ENCODE results near the genes FBXL22, CSNK1G1, PCLAF and PIF1.

DNA sequence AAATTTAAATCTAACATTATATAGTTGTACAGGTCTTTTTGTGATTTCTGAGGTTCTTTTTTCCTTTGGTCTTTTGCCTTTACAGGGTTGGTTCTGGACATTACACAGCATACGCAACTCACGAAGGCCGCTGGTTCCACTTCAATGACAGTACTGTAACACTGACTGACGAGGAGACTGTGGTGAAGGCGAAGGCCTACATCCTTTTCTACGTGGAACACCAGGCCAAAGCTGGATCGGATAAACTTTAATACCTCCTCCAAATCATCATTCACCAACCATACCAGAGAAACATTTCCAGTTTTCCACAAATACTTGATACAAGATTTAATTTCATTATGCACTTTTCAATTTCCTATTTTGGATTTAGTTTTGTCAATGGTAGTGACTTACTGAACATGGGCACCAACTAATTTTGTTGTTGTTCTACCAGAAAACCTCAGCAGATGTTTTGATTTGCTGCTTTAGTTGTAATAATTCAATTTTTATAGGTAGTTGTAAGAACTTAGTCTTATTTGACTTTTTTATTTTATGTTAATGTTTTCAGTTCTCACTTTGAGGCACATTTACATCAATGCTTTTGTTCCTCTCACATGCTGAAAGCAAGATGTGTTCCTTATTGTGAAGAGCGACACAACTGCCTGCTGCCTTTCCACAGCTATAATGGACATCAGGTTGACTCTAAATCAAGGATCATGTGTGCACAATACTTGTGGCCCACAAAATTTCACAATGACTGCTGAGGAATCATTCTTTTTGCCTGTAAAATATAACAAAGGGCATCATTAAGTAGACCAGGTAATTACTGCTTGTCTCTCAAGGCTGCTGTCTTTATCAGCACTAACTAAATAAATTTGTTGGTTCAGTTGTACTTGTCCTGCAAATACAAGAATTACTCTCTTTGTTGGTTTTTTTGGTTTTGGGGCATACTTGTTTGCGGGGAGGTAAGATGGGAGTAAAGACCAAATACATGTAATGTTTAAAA, 6.3 kb upstream of the FBXL22 start:
- PRO-cap = no peak

GRCh38 chr15:63596618-63597801, at the start of gene FBXL22:
TSS of gene FBXL22 (plus strand) at chr15:63597387.
- PRO-cap = bidirectional peak, plus-strand start at chr15:63597334, minus-strand start at chr15:63597256; bidirectional peak, plus-strand start at chr15:63597618, minus-strand start at chr15:63597537

DNA sequence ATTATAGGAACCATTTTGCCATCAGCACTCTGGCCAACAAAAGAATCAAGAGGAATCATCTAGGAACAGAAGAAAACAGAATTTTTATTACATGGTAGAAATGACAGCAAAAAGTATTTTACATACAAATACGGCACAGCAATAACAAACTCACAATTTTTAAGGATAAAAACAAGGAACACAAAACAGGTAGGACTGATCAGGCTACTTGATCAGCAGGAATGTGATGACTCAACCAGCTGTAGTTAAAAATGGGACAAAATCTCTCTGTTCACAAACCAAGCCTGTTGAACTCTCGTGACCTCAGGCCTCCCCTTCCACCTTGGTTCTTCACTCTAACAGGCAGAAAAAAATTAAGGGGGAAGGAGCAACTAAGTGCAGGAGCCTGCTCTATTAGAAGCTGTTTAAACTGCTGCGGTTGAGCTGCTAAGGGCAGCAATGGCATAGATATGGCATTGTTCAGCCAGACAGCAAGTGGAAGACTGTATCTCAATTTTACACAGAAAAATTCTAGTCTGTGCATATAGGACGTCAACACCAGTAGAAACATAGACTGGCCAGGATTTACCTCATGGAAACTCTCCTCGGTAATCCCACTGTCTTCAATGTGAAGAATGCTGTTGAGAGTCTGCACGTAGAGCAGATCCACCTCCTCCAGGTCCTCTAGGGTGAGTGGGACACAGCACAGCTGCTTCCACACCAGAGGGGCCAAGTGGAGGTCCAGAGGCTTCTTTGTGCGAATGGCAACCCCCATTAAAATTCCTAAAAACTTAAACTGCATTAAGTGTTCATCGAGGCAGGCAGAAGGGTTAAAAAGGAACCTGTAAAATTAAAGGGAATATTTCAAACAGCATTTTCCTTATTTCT, 18.9 kb downstream of the FBXL22 start:
- PRO-cap = no peak

GRCh38 chr15:63896709-63897214, 63.0 kb upstream of the HERC1 start:
- PRO-cap = no peak

GRCh38 chr15:64022990-64023685, 23.1 kb downstream of the DAPK2 start:
- PRO-cap = no peak

GRCh38 chr15:64089495-64090074, 4.1 kb downstream of the CIAO2A start:
- PRO-cap = no peak

DNA sequence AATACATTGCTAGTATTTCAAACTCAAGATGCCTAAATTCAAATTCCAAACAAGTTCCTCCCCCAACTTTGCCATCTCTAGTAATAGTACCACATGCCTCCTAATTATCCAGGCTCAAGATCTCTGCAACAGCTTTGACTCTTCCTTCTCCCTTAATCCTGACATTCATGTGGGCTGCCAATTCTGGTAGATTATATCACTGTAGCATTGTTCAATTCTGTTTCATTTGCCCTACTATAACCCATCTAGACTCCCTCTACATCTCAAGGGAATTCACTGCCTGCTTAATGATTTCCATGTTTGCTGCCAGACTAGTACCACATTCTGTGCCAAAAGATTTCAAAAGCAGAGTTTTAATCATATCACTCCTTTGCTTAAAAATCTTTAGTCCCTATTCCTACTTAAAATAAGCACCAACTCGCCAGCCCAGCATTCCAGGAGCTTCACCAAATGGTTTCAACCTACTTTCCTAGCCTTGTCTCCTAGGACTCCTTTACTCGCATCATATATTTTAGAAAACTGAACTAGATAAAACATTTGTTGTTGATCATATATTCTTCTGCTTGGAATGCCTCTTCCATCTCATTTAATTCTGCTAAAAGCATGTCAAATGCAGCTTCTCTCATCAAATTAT, 34.7 kb upstream of the PPIB start:
- PRO-cap = no peak

DNA sequence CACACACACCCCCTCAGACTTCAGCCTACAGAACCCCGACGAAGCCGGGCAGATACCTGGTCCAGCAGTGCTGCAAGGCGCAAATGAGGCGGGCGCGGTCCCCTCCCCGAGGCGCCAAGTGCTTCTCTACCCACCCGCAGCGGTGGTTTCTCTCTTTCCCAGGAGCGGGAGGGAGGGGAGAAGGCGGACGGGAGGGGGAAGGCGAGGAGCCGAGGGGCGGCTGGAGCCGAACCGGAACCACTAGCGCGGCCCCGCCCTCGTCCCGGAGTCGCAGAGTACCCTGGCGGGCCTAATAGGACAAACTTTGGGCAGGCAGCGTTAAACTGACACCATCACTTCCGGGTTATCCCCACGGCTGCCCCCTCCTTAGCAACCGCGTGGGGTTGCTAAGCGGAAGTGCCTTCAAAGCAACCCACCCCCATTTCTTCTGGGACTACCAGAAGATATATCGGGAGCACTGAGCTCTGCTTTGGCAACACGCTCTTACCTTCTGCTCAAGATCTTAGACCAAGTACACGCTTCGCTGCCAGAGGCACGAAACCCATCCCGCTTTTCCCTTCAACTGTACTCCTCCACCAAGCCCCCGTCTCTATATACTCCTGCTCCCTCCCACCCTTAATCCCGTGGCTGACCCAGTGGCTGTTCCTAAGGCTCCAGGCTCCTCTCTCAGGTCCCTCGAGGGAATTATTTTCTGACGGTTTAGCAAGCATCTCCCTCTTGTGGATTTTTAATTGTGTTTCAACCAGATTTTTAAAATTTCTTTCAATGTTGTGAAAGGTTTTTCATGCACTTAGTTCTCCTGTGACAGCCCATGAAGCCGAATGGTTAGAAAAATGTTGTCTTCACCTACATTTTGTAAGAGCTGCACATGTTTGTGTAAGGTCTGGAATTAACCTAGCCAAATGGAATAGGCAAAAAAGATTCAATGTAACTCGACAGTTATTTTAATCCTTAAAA, at the start of gene CSNK1G1:
Gene CSNK1G1, minus strand, starts transcription at position 242 of the 957 bp plus-strand sequence.
- PRO-cap = bidirectional peak, plus-strand start at position 422 of the sequence, minus-strand start at position 242 of the sequence

DNA sequence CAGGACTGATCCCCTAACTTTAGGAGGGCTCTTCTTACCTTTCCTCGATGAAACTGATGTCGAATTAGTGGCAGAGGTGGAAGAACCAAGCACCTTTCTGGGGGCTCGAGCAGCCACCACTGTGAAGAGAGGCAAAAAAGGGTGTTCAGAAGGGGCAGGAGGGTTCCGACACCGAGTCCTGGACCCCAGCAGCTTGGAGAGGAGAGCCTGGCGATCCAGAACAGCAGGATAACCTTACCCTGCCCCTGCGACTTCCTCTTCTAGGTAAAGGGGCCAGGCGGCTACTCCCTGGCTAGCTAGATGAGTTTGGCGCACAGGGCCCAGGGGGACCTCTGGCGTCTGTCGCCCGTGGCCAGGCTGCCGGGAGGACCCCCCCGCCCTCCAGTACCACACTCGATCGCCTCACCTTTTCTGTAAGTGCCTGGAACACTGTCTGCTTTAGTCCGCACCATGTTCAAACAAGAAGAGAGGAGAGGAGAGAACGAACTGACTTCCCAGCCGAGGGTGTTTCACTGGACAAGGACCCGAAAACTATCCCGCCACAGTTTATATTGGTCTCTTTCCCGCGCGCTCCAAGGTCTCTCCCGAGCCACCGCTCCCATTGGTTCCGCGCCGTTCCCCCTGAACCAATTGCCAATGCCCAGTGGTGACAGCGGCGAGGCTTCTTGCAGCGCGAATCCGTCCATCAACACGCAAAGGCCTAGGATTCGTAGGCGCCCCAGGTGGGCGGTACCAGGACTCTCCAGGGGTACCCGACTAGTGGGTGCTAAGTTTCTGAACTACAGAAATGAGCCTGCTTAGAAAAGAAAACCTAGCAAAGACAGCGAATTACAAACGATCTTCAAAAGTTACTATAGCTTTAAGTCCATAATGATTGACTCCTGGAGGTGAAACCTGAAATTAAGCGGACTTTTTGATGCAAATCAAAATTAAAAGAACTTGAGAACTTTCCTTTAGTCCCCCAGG, at the start of gene PCLAF:
Gene PCLAF, minus strand, starts transcription at position 522 of the 966 bp plus-strand sequence.
- PRO-cap = no peak

DNA sequence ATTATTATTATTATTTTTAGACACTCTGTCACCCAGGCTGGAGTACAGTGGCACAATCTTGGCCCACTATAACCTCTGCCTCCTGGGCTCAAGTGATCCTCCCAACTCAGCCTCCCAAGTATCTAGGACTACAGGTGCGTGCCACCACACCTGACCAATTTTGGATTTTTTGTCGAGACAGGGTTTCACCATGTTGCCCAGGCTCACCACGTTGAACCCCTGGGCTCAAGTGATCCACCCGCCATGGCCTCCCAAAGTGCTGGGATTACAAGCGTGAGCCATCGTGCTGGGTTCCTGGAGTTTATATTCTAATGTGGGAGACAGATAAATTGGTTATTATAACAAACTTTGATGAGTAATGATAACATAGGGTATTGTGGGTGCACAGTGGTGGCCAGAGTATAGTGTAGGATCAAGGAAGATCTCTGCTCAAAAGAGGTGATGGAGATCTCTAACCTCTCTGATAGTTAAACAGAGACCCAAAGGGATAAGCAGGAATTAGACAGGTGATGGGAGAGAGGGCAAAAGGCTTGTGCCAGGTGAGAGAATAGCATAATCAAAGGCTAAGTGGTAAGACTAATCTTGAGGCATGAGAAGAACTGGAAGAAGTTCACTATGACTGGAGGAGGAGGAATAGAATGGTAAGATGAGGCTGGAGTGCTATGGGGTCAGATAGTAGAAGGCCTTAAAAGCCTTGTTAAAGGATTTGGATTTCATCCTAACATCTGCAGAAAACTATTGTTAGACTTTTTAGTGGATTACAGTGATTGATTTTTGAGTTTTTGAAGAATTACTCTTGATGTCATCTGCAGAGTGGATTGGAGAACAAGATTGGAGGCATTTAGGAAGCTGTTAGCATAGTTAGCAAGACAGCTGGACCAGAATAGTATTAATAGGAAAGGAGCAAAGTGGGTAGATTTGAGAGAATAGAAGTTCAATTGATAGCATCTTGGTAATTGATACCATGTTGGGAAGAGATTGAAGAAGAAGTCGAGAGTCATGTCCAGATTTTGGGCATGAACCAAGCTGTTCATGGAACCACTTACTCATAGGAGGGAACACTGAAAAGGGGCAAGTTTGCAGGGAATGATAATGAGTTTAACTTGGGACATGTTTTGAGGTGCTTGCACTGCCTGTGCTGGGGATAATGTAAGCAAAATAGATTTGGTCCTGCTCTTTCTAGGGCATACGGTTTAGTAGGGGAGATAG, 57.8 kb downstream of the ZNF609 start:
- PRO-cap = no peak

DNA sequence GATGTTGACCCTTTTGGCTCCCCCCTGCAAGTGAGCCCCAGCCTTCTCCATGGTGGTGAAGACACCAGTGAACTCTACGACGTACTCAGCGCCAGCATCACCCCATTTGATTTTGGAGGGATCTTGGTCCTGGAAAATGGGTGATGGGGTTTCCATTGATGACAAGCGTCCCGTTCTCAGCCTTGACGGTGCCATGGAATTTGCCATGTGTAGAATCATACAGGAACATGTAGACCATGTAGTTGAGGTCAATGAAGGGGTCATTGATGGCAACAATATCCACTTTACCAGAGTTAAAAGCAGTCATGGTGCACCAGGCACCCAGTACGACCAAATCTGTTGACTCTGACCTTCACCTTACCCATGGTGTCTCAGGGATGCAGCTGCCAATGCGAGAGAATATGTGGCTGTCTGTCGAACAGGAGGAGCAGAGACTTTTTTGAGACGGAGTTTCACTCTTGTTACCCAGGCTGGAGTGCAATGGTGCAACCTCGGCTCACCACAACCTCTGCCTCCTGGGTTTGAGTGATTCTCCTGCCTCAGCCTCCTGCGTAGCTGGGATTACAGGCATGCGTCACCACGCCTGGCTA, 69.0 kb downstream of the ZNF609 start:
- PRO-cap = no peak

GRCh38 chr15:64563915-64564648, 103.7 kb downstream of the ZNF609 start:
- PRO-cap = no peak

- PRO-cap = no peak
Measured at GRCh38 chr15:64633949-64634466, 141.4 kb downstream of the RBPMS2 start.

DNA sequence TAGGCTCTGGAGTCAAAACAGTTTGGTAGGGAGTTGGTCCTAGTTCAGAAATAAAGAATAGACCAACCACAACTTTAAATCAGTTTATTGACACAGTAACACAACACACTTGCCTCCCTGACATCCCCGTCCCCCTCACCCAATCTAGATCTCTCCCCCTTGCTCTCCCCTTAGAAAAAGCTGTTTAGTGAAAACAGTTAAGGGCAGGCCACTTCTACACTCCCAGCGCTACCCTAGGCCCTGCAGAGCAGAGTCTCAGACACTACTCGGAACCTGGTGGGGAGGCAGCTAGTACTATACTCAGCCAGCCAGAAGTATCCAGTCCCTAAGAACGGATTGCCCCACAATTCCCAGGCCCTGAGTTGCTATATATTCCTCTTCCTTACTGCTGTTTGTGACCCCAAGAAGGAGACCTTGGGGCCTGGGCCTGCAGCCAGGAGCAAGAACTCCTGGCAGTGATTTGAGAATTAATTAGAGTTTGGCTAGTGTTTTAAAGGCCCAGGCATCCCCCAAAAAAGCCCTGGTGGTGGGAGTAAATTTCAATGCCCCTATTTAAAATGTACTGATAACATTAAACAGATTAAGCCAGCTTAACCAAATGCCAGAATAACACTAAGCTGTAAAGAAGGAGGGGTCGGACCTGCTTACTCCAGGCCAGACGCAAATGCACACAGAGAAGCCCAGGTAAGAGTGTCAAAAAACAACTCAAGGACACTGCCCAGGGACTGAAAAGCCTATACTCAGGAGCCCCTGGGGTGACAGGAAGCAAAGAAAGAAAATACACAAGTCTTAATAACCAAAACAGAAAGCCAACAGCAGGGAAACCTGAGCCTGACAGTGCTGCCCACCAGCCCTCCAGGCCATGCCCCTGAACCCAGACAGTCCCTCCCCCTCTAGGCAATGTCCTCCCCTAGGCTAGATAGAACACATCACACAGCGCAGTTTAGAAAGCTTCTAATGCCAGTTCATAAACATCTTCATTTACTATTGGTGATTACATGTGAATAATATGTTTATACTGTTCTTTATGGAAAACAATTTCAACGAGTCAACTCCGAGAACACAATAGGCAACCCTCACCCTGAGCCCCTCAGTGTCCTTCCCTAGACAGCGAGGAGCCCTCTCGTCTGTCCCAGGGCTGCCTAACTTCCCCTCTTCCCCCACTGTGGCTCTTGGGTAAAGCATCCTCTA, 87.5 kb downstream of the RBPMS2 start:
- PRO-cap = no peak

GRCh38 chr15:64694680-64695354, 80.6 kb downstream of the RBPMS2 start:
- PRO-cap = no peak

DNA sequence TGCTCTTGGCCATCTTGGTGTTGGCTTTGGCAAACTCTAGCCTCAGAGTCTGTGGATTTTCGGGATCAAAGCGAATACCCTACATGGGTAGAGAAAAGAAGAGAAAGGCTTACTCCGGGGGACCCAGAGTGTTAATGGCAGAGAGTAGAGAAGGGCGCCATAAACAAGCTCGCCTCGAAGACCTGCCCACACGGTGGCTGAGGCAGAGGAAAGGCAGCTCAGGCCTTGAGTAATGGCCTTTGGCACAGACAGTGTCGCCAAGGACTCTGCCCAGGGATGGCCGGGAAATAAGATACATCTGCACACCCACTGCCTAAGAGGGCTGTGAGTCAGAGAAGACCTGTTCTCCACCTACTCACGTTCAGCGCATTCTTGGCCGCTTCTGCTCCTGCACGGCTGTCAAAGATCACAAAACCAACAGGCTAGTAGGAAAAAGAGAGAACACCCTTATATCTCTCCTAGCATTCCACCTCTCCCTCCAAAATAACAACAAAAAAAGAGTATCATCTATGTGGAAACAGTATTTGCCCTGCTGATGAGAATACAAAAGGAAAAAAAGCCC, 26.2 kb downstream of the RBPMS2 start:
- PRO-cap = bidirectional peak, plus-strand start at position 353 of the sequence, minus-strand start at position 259 of the sequence

DNA sequence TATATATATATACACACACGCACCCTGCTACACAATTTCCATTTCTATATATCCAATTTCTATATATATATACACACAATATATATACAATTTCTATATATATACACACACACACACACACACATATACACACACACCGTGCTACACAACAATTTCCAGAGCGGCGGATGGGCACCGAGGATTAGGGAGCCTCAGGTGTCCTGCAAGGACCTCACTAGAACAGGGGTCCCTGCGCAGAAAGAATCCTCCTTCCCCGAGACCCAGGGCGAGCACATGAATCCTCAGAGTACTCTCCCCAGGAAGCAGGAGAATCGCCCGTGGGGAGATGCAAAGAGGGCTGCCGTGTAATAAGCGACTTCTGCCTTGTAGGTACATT, 563 bp downstream of the PIF1 start:
- PRO-cap = no peak

DNA sequence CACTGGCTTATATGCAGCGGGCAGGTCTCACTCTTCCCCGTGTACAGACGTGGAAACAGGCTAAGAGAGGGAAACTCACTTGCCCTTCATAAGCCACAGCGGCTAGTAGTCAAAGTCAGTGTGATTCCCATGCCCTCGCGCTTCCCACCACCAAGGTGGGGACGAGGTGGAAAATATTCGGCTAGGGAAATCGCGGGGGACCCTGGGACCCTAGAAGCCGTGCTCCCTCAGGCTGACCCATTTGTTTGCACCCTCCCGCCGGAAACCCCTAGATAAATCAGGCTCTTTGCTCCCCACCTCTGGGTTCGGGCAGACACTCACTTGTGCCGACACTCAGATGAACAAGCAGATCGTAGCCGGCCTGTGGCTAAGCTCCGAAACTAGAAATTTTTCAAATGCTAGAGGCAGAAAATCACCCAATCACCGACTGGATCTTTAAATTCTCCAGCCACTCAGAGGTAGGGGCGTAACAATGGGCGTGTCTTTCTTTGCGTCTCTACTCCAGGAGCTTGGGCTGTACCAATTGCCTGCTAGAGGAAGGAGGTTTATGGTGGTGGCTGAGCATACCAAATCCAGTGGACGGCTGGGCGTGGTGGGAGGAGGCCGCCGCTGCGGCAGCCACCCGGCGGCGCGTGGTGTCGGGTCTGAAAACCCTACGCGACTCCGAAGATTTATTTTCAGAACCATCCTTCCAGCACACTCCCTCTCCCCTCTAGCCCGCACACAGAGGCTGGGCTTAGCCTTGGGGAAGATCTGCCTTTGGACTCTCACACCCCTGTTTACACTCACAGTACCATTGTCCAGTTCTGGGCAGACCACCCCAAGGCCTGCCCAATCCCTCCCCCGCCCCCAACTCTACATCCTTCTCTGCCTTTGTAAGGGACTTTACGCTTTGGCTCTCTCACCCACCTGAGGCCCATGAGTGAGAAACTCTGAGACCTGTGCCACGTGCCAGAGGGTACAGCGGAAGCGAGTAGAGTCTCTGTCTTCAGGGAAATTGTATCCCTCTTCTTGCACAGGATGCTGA, at the start of gene PIF1:
Gene PIF1, minus strand, starts transcription at position 376 of the 1,027 bp plus-strand sequence.
- PRO-cap = unidirectional peak, plus-strand start at position 575 of the sequence

DNA sequence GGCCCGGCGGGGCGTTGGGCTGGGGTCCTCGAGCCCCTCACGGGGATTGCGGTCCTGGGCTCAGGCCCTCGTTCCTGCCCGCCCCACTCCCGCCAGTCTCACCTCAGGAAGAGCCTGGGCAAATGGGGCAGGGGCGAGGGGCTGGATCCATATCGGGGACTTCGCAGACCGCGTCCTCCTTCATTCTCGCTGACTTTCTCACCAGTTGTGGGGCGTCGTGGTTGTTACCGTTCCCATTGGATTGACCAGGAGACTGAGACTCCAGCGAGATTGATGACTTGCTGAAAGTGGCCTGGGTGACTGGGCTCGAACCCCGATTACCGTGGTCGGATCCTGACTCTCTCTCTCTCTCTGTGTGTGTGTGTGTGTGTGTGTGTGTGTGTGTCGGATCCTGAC, 322 bp downstream of the PLEKHO2 start:
- PRO-cap = no peak

DNA sequence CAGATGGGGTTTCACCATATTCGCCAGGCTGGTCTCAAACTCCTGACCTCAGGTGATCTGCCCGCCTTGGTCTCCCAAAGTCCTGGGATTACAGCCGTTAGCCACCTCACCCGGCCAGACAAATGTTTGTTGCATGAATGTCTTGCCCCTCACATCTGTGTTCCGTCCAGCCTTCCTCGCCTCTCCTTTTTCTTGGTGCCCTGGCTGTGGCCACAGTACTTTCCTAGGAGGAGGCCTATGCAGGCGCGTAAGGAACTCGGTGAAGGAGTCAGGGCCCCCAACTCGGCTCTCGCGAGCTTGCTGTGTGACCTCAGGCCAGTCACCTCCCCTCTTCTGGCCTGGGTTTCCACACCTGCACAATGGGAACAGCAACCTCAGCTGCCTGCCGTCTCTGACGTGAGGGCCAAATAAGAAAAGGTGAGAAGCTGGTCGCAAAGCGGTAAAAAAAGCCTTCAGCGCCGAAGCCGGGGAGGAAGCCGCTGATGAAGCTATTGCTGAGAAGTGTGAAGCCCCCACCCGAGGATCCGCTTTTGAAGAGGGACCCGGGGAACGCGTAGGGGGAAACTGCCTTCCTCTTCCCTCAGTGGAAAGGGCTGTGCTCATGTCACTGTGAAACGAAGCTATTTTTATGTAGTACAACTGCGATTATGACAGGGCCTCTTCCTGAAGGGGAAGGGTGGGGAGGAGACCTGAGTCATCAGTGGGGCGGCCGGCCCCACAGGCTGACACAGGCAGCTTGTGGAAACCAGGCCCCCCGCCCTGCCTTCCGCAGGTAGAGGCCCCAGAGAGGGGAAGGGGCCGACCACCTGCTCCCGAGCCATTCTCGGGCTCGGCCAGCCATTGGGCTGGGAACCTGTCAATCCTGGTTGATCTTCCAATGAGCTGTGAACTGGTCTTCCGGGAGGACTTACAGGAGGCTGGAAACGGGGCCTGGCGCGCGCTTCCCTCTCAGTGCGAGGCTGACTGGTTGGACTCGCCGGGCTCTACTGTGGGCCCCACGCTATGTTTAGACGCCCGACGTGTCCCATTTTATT, 18.1 kb upstream of the ANKDD1A start:
- PRO-cap = bidirectional peak, plus-strand start at position 720 of the sequence, minus-strand start at position 597 of the sequence; bidirectional peak, plus-strand start at position 951 of the sequence, minus-strand start at position 831 of the sequence